T47D (cell line): ENCODE results near the gene MRPL36.

DNA sequence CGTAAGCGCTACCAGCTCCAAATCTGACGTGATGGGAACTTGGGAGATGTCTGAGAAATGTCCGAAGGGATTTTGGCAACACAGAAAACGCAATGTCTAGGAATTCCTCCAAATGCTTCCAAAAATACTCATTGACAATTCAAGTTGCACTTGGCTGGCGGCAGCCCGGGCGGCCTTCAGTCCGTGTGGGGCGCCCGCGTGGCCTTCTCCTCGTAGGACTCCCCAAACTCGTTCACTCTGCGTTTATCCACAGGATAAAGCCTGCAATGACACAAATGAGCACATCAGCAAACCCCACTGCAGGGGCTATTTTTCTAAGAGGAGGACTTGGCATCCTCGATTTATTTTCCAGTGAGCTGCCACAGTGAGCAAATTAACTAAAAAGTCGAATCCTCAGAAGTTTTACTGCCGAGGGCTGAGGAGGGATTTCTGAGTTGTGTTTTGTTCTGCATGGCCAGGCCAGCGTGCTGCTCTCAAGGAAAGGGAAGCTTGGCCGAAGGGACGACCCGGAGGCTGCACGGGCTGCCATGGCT, 23.4 kb upstream of the TERT start:
- RRBS = 89% methylated on average over 2 of the region's 23 CpGs

DNA sequence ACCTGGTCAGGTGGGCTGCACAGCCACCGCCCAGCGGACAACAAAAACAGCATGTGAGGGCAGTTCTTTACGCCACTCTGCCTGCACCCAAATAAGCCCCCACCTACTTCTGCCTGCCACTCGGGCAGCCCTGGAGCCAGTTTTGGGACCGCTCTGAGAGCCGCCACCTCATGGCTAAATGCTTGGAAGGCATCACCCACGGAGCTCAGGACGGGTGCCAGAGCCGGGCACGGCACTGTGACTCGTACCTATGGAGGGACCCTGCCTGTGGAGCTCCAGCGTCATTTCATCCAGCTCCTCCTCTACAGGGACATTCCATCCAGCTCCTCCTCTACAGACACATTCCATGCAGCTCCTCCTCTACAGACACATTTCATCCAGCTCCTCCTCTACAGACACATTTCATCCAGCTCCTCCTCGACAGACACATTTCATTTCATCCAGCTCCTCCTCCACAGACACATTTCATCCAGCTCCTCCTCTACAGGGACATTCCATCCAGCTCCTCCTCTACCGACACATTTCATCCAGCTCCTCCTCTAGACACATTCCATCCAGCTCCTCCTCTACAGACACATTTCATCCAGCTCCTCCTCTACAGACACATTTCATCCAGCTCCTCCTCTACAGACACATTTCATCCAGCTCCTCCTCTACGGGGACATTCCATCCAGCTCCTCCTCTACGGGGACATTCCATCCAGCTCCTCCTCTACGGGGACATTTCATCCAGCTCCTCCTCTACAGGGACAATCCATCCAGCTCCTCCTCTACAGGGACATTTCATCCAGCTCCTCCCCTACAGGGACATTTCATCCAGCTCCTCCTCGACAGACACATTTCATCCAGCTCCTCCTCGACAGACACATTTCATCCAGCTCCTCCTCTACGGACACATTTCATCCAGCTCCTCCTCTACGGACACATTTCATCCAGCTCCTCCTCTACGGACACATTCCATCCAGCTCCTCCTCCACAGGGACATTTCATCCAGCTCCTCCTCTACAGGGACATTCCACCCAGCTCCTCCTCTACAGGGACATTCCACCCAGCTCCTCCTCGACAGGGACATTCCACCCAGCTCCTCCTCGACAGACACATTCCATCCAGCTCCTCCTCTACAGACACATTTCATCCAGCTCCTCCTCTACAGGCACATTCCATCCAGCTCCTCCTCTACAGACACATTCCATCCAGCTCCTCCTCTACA, 18.5 kb downstream of the CLPTM1L start:
- RRBS = no CpG with 5 or more reads among the region's 24 CpGs

GRCh38 chr5:1478144-1478819, 33.0 kb upstream of the SLC6A3 start:
- RRBS = 76% methylated on average over 4 of the region's 12 CpGs

- RRBS = no CpG with 5 or more reads among the region's 12 CpGs
Observed at GRCh38 chr5:1484559-1484955, 39.2 kb downstream of the LPCAT1 start.

DNA sequence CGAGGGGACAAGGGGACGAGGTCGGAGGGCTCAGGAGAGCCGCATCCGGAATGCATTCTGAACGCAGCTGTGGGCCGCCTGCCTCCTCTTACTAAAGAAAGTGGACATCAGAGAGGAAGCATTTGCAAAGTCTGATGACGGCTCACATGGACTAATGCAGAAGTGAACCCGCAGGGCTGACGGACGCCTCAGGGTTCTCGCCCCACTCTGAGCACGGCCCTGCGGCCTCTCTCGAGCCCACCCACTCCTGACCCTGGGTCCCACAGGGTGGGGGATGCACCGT, 5.9 kb downstream of the LPCAT1 start:
- RRBS = no CpG with 5 or more reads among the region's 16 CpGs

GRCh38 chr5:1552743-1553379, 29.1 kb upstream of the LPCAT1 start:
- RRBS = 91% methylated on average over 6 of the region's 27 CpGs

GRCh38 chr5:1666982-1668037, 132.3 kb downstream of the MRPL36 start:
- RRBS = 34% methylated on average over 38 of the region's 102 CpGs

DNA sequence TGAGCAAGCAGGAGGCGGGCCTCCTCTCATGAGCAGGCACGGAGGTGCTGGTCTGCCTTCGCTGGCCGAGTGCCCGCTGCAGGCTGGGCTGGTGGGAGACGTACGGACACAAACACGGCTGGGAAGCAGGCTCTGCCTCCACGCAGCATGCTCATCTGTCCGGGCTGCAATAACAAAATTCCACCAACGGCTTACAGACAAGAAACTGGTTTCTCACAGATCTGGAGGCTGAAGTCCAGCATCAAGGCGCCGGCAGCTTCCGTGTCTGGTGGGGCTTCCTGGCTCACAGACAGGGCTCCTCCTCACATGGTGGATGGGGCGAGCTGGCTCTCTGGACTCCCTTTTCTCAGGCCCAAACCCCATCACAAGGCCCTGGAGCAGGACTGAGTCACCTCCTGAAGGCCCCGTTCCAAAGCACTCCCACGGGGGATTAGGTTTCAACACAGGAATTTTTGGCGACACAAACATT, 5.2 kb downstream of the MRPL36 start:
- RRBS = 82% methylated on average over 4 of the region's 18 CpGs

GRCh38 chr5:1799725-1800126, at the start of gene MRPL36:
MRPL36 (minus strand) TSS chr5:1799837.
- RRBS = 4% methylated on average over 4 of the region's 39 CpGs

GRCh38 chr5:1948652-1949318, 66.1 kb upstream of the IRX4 start:
- RRBS = 7% methylated on average over 7 of the region's 27 CpGs

DNA sequence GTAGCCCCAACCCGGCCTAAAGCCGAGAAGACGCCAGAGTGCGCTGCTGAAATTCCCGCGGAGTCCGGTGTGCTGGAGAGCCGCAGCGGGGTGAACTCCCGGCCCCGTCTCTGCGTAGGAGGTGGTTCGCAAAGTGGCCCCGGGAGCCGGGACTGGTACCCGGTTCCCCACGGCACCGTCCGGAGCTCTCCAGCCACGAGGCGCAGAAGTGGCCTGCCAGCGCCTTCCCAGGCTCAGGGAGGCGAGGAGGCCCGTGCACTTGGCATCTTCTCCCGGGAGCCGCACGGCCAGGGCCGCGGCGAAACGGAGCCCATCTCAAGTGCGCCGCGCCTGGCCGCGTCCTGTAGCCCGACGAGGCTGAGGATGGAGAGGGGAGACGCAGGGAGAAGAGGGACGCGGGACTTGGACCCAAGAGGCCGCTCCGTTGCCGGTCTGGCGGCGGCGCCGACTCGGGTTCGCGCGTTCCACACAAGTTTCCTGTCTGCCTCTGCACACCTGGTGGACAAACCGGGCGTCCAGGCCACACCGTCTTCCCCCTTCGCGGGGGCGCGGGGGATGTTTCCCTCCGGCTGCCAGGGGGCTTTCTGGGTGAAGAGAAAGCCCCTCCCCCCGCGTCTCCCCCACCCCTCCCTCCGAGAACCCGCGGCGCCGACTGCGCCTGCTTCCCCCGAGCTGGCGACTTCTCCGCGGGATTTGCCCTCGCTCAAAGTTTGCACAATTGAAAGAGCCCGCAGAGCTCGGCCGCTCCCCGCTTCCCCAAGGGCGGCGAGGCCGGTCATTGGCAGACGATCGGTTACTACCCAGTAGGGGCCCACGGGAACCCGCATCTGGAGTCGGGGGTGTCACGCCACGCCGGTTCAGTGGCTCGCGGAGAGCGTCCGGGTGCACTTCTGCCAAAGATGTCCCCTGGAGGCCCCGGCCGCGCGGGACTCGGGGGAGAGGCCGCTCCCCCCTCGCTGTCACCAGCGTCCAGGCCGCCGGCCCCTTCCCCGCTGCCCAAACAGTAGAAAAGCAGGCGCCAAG, 837 bp upstream of the IRX1 start:
- RRBS = 36% methylated on average over 50 of the region's 104 CpGs

DNA sequence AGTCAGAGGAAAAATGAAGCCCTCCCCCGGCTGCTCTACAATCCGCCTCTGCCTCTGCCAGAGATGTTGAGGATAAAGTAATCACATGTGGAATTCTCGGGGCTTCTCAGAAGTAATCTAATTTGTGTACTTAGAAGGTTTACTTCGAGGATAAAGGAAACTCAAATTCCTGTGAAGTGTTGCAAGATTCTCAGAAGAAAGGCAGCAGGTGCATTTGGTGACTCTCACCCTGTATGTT, 726.1 kb upstream of the ADAMTS16 start:
- RRBS = no CpG with 5 or more reads among the region's 4 CpGs

DNA sequence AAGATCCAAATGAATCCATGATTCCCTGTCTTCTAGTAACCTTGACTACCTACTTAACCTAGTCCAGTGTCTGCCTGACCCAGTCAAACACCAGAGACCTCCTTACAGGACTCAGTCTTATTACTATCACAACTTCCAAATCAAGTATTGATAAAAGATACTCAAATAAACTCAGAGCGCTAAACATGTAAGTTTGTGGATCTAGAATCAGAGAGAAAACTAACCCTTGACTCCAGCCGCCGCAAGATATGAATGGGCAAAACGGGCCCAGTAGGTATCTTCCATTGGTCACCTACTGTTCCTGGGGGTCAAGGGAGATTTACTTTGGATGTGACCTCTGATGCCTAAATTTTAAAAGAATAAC, 374.4 kb upstream of the ADAMTS16 start:
- RRBS = no CpG with 5 or more reads among the region's 4 CpGs

- RRBS = no CpG with 5 or more reads among the region's 7 CpGs
Observed at GRCh38 chr5:4901859-4902401, 238.2 kb upstream of the ADAMTS16 start.

- RRBS = no CpG with 5 or more reads among the region's 16 CpGs
Observed at GRCh38 chr5:4905887-4906486, 234.1 kb upstream of the ADAMTS16 start.

GRCh38 chr5:5532810-5533161, 110.3 kb downstream of the ICE1 start:
- RRBS = no CpG with 5 or more reads among the region's 8 CpGs

DNA sequence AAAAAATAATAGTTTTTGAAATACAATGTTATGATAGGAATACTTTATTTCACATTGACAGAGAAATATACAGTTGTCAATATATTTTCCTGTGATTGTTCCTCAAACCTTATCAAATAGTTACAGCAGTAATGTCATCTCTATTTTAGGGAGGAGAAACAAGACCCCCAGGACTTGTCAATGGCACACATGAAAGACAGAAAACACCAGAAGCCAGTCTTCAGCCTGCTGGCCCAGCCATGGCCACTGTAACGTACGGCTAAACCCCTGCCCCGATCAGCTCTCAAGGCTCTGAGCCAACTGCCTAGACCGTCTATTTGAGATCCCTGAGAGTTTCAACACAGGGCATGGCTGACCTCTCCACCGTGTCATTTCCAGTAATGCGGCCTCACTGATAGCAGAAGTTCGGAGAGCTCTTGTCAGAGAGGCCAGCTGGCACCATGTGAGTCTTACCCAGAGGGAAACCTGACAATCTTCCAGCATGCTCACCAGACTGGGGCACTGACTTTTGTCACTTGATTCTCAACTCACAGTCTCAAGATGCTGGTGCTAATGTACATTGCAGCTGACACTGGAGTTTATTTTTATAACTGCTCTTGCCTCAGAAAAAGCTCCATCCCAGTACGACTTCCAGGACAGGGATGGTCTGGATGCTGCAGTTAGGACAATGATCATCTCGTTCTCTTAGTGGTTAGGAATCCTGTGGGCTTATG, 372.6 kb downstream of the ICE1 start:
- RRBS = no CpG with 5 or more reads among the region's 9 CpGs

DNA sequence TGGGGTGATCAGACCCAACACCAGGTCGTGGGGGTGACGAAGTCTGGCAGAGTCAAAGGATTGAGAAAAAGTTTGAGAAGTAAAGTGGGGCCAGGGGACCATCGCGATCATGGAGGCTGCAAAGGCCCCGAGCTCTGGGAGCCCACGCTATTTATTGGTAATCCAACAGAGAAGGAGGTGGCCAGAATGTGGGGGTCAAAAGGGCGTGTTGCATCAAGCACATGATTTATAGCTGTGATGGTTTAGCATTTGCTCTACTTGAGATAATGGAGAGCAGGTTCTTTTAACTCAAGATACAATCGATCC, 39.7 kb downstream of the NSUN2 start:
- RRBS = no CpG with 5 or more reads among the region's 8 CpGs

DNA sequence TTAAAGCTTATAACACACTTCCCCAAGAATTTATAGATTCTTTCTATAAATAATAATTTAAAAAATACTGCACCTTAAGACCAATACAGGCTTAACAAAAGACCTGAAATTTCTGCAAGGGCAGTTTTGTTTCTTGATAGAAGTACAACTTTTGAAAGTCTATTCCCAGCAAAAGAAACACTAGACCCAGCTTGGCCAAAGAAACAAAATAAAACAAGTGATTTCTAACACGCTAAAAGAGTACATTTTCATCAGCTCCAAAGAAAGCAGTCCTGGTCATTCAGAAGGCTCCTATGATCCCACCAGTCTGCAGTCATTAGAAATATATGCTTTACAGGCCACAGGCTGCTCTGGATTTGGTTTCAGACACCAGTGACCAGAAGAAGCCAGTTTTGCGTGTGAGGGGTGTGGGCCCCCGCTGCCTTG, 33.3 kb downstream of the NSUN2 start:
- RRBS = no CpG with 5 or more reads among the region's 3 CpGs

GRCh38 chr5:6660241-6660744, 27.1 kb downstream of the SRD5A1 start:
- RRBS = no CpG with 5 or more reads among the region's 8 CpGs